ENCODE measurements around a stretch of chr5.

DNA sequence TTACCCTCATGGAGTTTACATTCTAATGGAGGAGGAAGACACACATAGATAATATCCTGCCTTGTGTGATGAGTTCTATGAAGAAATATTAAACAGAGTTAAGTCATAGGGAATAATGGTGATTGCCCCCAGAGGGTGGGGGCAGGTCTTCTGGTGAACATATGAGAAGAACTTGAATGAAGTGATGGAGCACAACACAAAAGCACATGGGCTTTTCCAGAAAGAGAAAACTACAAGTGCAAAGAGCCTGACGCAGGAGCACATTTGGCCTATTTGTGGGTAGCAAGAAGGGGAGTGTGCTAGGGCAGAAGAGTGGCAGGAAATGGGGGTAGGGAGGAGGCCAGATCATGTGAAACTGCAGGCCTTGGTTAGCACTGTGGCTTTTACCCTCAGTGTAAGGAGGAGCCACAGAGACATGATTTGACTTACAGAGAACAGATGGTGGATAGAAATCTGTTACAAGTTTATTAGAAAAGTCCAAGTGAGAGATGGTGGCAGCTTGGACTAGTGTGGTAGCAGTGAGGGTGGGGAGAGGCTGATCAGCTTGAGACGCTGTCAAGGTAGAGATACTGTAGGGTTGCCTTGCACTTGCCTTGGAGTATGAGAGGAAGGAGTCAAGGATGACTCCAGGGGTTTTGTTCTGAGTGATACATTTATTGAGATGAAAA, 126.8 kb downstream of the PPP2R2B start:
- PRO-cap, result no peak

DNA sequence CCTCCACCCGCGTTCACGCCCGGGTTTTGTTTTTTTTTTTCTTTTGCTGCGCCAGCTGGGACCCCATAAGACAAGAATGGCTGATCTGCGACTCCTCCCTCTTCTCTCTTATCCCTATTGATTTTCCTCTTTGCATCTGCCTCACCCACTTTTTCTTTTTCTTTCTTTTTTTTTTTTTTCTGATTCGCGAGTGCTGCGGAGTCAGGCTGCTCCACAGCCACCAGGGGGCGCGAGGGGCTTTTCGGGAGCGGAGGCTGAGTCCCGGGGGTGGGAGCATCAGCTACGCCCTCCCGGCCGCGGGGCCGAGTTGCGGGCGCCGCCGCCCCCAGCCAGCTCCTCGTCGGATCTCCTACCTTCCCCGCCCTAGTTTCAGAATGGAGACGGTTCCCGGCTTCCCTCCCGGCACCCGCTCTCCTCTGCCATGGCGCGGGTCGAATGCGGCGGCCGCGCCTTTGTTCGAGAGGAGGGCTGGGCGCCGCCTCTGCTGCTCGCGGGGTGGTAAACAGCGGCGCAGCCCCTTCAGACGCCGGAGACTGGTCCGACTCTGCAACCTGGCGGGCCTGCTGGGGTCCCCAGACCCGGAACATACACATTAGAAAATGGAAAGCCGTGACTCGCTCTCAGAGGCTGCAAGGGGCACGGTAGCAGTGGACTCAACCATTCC, 55.9 kb downstream of the DPYSL3 start:
- PRO-cap, result bidirectional peak, plus-strand start at position 366 of the sequence, minus-strand start outside the sequence

DNA sequence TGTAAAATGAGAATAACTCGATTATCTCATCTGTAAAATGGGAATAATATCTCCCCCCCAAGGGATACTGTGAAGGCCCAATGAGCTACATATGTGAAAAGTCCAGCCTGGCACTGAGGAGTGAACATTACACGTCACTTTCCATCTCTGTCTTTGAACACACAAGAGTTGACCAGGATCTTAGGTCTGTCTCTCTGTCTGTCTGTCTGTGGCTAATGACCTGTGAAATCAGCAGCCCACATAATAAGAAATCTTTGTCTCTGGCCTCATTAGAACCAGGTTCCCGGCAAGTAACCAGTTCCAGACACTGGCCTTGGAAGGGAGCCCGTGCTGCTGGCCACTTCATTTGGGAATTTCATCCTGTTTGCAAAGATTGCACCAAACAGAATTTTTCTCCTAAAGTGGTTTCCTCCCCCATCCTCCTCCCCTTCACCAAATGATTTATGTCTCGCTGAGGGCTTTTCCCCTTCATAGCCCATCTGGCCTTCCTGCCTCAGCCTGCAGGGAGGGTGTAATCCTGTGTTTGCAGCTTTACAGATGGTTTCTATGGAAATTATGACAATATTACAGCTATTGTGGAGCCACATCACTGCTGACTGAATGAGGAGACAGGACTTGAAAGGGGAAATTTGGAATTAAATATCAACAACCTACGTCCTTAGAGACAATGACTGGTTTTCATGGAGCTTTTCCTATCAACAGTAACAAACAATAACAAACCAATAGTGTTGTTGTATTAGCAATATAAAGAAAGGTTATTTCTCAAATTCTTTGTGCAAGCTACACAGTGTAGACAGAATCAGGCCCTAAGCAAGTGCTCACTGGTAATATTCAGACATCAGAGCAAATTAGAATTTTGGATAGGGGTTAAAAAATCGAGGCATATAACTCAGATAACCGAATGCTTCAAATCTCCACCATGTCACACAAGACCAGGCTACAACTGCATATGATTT, 25.8 kb downstream of the DPYSL3 start:
- PRO-cap, result no peak

- PRO-cap, result no peak
Measured at GRCh38 chr5:147553774-147554088, 43.9 kb upstream of the DPYSL3 start.

- PRO-cap, result no peak
Measured at GRCh38 chr5:147554089-147555048, 44.5 kb upstream of the DPYSL3 start.

DNA sequence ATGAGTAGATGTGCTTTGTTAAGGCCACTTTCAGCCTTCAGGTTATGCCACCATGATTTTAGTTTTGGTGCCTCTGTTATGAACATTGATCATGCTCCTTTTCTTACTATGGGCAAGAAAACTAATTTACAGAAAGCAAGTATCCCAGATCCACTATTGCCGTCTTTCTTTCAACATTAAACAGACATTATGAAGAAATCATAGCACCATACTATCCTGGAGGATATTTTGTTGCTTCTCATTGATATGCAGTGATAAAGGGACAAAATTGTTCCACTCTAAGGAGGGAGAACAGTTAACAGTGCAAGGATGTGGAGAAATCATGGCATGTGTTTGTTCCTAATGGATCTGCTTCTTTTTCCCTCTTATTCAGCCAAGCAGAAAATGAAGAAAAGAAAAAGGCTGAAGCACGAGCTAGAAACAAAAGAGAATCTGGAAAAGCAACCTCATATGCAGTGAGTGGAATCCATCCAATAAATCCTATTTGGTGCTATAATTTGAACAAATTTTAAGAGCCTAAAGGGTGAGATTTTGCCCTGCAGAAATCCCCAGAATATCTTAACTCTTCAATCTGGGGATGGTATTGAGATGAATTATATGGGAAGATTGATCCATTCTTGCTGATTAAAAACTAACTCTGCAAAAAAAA, 35.2 kb downstream of the SPINK5 start:
- PRO-cap, result no peak

- PRO-cap, result no peak
Measured at GRCh38 chr5:148100218-148100895, 36.6 kb downstream of the SPINK5 start.

DNA sequence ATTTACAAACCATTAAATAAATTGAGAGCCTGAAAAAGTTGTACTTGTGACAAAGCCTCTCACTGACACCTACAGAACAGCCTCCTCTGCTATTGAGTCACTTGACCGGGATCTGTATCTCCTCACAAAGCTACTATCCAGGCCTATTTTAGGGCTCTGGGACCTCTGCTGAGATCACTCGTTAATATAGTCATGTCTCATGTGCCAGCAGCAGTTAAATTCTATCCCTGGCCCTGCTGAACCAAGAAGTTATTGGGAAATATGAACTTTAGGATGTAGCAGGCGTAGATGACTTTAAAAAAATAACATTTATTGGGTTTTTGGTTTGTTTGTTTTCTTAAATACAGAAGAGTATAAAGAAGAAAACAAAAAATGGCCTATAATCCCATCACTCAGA, 31.1 kb downstream of the FBXO38 start:
- PRO-cap, result no peak

GRCh38 chr5:148805856-148806533, 20.4 kb upstream of the ADRB2 start:
- PRO-cap, result no peak

DNA sequence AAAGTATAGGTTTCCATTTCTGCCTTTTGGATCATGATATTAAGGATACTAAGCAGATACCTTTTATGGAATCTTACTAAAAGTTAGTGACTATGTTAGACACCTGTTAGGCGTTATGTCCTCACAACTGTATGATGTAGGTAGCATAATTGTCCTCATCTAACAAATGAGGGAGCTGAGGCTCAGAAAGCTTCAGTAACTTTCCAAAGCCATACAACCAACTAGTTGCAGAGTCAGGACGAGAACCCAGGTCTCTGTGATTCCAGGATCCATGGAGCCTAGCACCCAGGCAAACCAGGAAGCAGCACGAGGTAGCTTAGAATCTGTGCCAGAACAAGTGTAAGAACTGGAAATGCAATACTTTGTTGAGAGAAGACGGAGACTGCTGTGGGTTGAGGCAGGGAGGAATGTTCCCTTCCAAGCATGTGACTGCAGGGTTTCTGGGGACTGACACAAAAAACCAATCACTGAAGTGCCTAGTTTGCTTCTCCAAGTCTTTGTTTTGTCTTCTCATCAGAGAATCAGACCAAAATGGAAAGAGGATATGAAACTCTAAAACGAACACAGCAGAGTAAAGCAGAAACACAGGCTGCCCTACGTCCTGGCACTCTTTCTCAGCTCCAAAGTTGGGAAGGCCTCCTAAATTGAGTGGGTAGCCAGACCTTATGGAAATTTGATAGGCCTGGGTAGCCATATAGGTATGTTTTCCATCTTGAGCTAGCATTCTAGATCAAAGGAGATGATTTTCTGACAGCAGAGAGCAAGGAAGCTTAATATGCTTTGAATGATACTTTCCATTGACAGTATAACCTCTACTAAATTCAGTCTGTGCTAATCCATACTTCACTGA, 5.1 kb downstream of the ADRB2 start:
- PRO-cap, result no peak

GRCh38 chr5:148873577-148874279, 47.3 kb downstream of the ADRB2 start:
- PRO-cap, result no peak

- PRO-cap, result no peak
Measured at GRCh38 chr5:148949897-148950868, 112.7 kb downstream of the SH3TC2 start.

GRCh38 chr5:148956570-148957087, 106.2 kb downstream of the SH3TC2 start:
- PRO-cap, result no peak

GRCh38 chr5:148972785-148973625, 89.9 kb downstream of the SH3TC2 start:
- PRO-cap, result no peak

GRCh38 chr5:149125328-149125814, 15.9 kb upstream of the ABLIM3 start:
- PRO-cap, result no peak

DNA sequence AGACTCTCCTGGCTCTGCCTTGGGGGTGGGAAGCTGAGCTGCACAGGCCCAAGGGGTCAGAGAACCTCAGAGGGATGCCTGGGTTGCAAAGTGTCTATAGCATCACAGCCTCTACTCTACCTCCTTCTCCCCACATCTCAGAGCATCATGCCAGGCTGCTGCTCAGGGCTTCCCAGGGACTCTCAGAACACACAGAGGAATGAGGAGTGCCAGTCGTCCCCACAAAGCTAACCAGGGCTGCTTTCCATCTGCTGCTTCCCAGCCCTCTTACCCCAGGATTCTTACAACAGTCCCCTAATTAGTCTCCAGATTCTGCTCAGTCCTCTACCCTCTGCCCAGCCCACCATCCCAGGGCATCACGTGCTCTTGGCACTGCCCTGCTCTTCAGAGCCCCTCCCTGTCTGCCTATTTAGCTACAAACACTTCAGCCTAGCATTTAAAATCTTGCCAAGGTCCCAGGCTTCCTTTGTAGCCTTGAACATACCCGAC, 54.3 kb upstream of the AFAP1L1 start:
- PRO-cap, result no peak

DNA sequence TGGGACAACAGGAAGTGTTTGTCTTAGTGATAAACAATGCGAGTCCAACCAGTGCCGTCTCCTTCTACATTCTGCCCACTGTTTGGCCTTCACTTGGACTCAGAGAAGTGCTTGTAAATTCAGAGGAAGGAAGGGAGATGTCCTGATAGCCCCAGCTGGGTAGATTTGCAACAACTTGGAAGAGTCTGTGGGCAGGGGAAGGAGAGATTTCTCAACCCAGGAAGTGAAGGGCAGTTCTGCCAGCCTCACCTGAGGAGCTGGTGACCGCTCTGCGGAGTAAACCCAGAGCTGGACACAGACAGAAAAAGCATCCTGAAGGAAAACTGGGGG, 17.8 kb downstream of the AFAP1L1 start:
- PRO-cap, result no peak

GRCh38 chr5:149355438-149356257, 2.2 kb upstream of the PCYOX1L start:
- PRO-cap, result no peak

- PRO-cap, result no peak
Measured at GRCh38 chr5:149386860-149387904, 8.1 kb upstream of the IL17B start.

DNA sequence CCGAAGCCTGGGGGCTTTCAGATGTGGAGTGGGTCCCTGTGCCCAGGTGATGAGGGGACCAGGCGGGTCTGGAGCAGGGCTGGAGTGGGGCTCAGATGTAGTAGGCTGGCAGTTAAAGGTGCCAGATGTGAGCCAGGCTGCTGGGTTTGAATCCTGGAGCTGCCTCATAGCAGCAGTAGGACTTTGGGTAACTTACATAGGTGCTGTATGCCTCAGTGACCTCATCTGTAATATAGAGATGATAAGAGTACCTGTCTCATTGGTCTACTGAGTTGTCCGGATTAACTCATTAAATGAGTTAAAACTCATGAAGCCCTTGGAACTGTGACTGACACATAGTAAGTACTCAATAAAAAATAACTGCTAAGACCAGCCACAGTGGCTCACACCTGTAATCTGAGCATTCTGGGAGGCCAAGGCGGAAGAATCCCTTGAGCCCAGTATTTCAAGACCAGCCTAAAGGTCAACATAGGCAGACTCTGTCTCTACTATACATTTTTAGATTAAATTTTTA, 32.2 kb upstream of the IL17B start:
- PRO-cap, result no peak

All from left lobe of liver (tissue), 1 donor.